Mesenchymal stem cell of Wharton's jelly (primary cell): ENCODE results near the genes DDX17, CBY1 and GTPBP1.

GRCh38 chr22:38162191-38162567, 19.5 kb downstream of the PLA2G6 start:
- CAGE, long polyA plus RNA, result no peak

DNA sequence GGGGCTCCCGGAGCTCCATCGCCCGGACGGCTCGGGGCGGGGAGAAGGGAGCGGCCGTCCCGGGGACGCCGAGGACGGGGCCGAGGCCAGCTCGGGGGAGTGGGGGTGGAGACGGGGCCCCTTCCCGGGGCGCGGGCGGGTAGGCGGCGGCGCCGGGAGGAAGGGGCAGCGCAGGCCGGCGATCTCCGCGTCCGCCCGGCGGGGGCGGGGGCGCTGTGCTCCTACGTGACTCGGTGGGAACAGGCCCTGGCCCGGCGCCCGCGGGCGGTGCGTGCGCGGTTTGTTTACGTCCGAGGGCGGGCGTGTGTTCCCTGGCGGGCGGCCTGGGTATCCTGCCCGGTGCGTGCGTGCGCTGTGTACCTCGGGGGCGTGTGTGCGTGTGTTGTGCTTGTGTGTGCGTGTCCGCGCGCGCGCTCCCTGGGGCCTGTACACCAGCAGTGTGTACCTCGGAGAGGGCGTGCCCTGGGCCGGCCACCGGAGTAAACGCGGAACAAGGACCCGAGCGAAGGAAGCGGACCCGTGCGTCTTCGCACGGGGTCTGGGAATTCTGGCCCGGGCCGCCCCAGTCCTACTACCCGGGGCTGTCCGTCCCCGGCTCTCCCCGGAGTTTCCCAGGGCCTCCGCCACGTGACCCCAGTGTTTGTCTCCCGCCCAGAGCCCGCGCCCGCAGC, 656 bp downstream of the MAFF start:
- CAGE, long polyA plus RNA, result no peak

- CAGE, long polyA plus RNA, result no peak
These were observed 18.7 kb downstream of the MAFF start for GRCh38 chr22:38220179-38221181.

GRCh38 chr22:38240852-38241374, 31.9 kb downstream of the TMEM184B start:
- CAGE, long polyA plus RNA, result no peak

- CAGE, long polyA plus RNA, result no peak
These were observed 26.0 kb downstream of the TMEM184B start for GRCh38 chr22:38246674-38247335.

GRCh38 chr22:38260767-38261456, 11.9 kb downstream of the TMEM184B start:
- CAGE, long polyA plus RNA, result no peak

GRCh38 chr22:38287948-38288398, 15.2 kb upstream of the TMEM184B start:
- CAGE, long polyA plus RNA, result no peak

- CAGE, long polyA plus RNA, result no peak
These were observed 10.9 kb downstream of the KCNJ4 start for GRCh38 chr22:38444079-38444482.

DNA sequence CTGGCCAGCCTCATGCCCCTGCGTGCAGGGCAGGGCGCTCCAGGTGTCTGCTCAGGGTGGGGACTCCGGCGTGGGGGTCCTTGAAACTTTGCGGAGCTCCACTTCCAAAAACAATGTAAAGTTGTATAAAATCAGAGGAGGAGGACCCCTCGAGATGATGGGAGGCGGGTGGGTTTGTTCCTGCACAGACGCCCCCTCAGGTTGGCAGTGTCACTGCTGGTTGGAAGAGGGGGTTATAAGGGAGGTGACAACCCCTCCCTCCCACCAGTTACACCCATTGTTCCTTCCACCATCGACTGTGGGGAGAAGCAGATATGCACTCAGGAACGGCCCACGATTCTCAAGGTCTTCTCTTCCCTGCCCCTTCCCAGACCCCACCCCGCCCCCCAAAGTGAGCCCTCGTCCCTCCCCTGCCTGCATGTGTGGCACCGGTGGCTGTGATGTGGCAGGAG, 493 bp downstream of the KDELR3 start:
- CAGE, long polyA plus RNA, result no peak

GRCh38 chr22:38482102-38482594, 14.3 kb downstream of the KDELR3 start:
- CAGE, long polyA plus RNA, result no peak

DNA sequence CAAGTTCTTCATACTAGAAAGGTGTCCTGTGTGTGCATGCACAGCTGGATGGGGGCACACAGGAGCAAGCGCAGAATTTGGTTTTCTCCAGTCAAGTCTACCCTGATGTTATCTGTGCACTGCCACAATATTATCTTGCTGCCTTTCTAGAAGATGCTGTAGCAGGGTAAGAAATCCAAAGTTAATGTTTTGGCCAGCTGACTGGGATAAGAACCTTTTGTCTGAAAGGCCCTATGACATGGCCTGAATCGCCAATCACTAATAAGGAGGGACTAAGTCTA, 16.1 kb downstream of the DDX17 start:
- CAGE, long polyA plus RNA, result no peak

DNA sequence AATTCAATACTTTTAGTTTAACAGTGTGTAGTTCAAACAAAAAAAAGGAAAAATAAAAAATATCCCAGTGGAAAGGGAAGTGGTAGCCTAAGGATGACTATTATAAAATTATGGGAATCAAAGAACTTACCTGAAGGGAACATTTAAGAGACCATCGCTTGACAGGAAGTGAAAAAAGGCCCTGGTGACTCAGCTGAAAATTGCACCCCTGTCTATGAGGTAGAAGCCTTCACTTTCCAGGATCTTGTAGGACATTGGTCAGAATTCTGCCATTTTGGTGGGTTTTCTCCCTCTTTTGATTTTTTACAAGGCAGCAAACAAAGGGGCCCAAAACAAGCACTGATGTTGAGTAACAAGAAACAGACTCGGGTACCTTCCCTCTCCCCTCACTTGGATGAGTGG, 15.7 kb downstream of the DDX17 start:
- CAGE, long polyA plus RNA, result no peak

GRCh38 chr22:38506131-38506416, at the start of gene DDX17:
Gene DDX17, minus strand, starts transcription at chr22:38506311.
- CAGE, long polyA plus RNA, result no peak

DNA sequence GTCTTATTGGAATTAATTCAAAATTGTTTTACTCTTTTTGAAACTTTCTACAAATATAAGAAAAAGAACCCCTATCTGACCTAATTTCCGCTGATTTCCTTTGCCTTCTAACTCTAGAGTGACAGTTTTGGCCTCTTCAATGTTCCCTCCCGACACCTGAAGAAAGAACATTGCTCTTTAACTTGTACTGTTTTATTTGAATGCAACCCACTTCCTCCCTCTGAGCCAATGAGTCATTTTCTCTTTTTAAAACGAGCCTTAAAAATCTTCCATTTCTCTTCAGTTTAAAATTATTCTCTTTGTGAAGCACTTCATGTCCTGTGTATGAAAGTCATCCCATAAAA, 25.7 kb upstream of the DDX17 start:
- CAGE, long polyA plus RNA, result no peak

DNA sequence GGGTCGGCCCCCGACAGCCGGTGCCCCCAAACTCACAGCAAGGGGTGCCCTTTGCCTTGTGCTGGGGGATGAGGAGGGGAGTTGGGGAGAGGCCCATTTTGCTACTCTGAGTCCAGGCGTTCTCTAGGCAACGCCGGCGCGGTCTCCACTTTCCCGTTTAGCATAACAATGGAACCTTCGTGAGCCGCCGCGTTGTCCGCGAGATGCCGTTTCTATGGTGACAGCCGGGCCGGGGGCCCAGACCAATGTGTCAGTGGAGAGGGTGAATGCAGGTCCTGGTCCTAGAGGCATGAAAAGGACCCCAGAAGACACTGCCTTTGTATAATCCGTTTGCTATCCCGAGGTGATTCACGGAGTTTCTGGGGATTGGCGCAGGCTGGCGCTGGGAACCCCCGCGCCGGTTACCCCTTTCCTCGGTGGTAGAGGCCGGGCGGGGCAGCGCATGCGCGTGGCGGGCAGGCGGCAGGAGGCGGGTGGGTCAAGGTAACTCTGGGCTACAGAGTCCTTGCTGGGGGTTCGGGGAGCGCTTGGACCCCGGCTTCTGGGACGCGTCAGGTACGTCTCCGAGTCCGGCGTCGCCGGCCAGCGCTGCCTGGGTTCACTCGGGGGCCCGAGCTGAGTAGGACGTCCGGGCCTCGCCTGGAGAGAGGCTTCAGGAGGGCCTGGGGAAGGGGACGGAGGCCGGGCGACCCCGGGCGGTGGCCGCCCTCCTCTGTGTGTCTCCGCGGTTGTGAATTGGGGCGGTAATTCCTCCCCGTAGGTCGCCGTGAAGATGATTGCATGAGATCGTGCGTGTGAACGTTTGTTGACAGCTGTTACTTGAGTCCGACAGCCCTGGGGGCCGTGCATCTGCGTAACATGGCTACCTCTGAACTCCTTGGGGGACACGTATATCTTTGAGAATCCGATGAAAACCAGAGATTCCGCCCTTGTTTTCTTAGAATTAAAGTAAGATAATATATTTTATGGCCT, at the start of gene CBY1:
Gene CBY1, plus strand, starts transcription at position 443 of the 972 bp plus-strand sequence.
- CAGE, long polyA plus RNA, result start-site peak on the plus strand centred at position 477 of the sequence, 89 bp wide, 1,785 and 543 reads in 2 replicates

DNA sequence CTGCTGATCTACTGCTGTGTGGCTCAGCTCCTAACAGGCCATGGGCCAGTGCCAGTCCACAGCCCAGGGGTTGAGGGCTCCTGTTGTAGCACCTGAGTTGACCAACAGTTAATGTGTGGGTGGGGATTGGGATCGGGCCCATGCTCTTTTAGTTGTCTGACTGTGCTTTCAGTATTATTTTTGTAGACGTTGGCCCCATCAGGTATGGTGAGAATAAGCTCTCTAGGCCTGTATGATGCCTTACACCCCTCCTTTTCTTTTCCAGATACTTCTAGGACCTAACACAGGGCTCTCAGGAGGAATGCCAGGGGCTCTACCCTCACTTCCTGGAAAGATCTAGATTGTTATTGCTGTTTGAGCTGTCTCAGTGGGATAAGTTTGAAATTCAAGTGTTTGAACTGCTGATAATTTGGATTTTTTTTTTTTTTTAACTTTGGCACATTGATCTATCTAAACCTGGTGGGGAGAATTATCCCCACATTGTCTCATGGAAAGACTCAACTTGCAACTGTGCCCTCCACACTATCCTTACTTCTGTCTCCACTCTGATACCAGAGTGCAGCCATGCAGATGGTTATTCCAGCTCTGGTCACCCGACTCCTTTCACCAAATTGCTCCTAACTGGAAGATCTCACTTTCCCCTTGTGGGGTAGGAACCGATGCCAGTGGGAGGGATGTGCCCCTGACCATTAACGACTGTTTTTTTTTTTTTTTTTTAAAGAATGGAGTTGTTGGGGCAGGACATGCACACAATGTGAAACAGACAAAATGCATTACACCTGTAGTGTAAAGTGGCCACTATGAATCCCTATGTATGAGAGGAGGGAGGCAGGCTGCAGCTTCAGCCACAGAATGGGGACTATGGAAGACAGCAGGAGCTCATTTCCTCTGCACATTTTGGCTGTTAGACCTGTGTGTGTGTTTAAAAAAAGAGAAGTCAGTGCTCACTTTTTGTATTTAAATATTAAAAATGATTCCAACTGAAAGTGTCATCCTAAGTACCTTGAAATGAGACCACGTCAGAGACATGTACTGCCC, 2.1 kb downstream of the TOMM22 start:
- CAGE, long polyA plus RNA, result no peak

- CAGE, long polyA plus RNA, result no peak
These were observed 1.4 kb downstream of the JOSD1 start for GRCh38 chr22:38699419-38699748.

- CAGE, long polyA plus RNA, result no peak
These were observed at the start of gene GTPBP1 for GRCh38 chr22:38705579-38706283. Gene GTPBP1, plus strand, starts transcription at chr22:38705944.

DNA sequence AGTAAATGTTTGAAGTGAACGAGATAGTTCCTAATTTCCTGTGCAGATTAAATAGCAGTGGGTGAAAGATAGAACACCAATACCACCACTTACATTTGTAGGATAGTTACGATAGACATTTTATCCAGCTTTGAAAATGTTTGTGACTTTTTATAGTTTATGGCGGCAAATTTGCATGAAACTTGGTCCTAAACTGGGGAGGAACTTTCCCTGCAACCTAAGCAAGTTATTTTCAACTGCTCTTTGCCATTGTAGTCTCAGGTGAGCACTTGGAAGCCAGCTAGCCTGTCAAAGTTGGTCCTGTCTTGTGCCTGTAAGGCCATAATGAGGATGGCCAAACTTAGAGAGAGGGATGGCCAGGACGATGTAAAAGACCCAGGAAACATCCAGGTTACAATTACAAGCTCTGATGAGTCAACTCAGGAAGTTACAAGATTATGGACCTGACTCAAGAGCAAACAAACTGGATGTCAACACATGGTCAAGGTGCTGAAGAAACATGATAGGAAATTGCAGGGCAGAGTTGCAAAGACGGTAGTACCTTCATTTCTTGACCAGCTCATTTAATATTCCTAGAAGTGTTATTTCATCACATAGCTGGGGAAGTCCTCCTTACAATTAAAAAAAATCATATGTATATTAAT, 1.5 kb downstream of the GTPBP1 start:
- CAGE, long polyA plus RNA, result no peak

DNA sequence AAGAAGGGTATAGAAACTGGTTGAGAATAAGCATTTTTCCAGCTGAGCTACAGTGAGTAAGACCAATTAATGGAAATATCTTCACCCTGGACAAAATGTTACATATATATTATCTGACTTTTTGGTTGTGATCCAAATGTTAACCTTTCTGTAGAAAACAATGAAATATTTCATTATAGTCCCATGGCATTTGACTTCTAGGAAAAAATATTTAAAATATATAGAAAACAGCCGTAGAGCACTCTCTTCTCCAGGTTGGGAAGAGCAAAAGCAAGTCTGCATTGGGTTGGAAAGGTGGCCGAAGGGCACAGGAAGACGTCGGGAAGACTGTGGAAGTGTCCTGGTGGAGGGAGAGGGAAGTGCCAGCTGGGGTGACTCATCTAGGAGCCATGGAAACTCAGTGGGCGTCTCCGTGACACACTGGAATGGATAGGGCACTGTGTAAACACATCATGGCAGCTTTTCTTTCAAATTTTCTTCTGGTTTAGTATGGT, 12.6 kb downstream of the GTPBP1 start:
- CAGE, long polyA plus RNA, result no peak